Camera-type eye (tissue), 1 donor: ENCODE data around the gene TRAFD1.

DNA sequence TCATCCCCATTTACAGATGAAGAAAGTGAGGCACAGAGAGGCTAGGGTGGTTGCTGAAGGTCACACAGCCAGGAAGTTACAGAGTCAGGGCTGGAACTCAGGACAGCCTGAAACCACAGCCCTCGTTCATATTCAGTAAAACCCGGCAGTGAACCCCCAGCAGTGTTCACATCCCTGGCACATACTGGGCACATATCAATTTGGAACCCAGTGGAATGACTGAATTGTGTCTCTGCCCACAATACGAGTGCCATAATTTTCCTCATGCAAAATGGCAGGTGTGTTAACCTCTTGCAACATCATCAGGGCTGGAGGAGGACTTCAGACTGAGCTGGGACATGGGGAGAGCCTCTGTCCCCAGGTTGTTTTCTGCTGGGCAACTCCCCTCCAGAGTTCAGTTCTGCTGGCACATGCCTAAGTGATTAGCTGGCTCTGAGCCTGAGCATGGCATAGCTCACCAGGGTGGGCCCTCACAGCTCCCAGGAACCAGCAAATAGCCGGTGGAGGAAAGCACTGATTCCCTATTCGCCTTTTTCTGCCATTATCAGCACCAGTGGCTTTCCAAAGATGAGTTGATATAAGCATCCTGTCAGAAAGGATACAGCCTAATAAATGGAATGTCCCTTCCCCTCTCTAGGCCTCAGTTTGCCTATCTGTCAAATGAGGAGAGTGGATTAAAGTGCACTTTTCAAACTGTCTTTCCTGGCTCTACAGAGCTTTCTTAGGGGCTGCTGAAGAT lies 2.2 kb upstream of the PPP1CC start:
- RAMPAGE, long total RNA, result no peak

- RAMPAGE, long total RNA, result no peak
Measured at GRCh38 chr12:110896535-110896986, 23.8 kb downstream of the MYL2 start.

DNA sequence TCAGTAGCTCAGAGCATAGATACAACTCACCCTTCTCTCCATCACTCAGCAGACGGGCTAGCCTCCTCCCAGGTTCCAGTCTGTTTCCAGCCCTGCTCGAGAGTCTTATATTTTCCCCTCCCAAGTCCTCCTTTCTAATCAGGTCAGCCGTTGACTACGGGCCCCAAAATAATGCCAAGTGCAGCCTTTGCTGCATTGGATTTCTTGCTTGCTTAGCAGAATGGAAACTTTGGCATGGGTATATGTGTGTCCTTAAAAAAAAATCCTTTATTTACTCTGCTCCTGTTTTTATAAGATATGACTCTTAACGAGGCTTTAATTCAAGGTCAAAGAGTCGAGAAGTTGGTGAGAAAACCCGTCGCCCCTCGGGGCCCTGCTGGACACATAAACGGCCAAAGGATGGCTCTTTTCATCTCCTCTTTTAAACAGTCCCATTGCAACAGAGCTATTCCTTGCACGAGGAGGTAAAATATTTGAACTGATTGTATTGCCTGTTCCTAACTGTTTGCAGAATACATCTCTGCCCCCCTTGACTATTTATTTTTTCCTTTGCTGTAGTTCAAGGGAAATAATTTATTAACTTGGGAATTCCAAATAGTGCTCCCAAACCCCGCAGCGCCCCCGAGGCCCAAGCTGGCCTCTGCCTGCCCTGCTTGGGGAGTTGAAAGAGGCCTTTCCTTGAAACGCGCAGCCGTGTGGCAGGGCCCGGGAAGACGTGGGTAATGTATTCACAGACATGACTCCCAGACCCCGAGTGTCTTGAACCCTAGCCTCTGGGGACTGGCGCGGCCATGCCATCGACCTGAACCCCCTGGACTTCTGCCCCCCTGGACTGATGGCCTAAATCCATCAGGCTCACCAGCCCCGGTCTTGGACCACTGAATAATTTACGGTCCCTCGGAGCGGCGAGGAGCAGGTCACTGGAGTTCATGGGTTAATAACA lies 42.9 kb downstream of the CUX2 start:
- RAMPAGE, long total RNA, result no peak

GRCh38 chr12:111406276-111406443 lies 437 bp downstream of the SH2B3 start:
- RAMPAGE, long total RNA, result no peak

DNA sequence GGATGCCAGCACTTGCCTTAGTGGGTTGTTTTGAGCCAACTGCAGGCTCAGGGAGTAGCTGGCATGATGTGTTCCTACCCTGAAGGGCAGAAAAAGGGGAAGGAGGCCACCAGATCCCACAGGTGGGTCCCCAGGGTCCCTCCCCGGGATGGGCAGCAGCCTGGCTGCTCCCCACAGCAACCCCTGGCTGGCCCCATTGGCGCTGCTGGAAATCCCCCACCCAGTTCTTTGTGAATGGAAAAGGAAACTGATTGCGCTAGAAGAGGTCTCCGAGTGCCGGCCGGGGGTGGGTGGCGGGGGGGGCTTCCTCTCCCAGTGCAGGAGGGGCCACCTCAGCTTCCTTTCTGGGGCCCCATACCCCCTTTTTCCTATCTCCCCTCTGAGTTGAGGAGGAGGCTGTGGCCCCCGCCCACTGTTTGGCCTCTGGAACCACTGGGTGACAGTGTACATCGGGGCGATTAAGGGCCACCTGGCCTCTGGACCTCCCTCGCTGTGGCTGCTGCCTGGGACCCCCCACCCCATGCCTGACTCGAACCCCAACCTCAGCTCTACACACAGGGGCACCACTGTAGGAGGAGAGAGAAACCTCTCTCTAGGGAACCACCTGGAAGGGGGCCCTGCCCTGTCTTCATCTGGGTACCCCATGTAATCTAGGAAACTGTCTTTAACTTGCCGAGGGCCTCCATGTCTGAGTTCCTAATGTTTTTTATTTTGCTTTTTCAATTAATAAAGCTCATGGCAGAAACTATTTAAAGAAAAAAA lies 25.2 kb downstream of the SH2B3 start:
- RAMPAGE, long total RNA, result no peak

DNA sequence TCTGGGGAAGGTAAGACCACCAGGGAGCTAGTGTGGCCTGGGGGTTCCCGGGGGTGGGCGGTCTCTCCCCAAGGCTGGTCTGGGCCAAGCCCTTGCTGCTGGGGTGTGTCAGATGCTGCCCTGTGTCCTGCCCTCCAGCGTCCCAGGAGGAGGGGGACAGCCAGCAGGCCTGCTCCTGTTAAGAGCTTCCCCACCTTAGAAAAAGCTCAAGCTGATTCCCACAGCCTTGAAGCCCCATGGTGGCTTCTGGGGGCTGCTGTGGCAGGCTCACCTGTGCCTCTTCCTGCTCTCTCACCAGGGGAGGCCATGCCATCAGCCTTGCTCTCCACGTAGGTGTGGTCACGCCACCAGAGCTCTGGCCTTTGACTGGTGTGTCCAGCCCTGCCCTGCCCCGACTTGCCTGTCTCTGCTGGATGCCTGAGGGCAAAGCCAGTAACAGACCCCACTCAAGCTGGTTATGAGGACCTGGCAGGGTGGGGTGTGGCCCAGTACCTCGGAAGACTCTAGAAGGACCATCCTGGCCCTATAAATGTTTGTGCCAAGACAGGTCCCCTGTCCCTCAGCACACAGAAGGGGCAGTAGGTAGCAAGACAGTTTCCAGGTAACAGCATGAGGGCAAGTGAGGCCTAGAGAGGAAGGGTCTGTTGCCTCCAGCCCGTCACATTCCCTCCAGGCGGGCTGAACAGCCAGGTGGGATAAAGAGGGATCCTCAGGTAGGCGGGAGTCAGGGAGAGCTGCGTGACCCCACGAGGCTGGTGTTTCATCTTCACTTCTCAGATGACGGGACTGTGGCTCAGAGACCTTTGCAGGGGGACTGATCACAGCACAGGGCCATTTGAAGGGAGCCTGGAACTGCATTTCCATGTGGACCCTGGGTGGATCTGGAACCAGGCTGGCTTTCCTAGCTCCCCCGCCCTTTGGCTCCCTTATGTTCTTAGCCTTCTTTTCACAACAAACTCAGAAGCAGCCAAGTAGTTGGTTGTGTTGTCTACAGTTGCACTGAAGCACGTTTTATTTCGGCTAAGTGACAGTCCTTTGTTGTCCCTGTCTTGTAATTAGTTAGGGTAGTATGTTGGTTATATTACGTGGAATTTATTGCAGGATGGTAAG lies 37.1 kb downstream of the SH2B3 start:
- RAMPAGE, long total RNA, result no peak

- RAMPAGE, long total RNA, result no peak
Measured at GRCh38 chr12:111554071-111554681, 44.9 kb downstream of the ATXN2 start.

- RAMPAGE, long total RNA, result no peak
Measured at GRCh38 chr12:111643203-111643839, 42.4 kb downstream of the BRAP start.

GRCh38 chr12:111662823-111663255 lies 22.9 kb downstream of the BRAP start:
- RAMPAGE, long total RNA, result no peak

- RAMPAGE, long total RNA, result no peak
Measured at GRCh38 chr12:111851490-111852165, 9.6 kb downstream of the MAPKAPK5 start.

DNA sequence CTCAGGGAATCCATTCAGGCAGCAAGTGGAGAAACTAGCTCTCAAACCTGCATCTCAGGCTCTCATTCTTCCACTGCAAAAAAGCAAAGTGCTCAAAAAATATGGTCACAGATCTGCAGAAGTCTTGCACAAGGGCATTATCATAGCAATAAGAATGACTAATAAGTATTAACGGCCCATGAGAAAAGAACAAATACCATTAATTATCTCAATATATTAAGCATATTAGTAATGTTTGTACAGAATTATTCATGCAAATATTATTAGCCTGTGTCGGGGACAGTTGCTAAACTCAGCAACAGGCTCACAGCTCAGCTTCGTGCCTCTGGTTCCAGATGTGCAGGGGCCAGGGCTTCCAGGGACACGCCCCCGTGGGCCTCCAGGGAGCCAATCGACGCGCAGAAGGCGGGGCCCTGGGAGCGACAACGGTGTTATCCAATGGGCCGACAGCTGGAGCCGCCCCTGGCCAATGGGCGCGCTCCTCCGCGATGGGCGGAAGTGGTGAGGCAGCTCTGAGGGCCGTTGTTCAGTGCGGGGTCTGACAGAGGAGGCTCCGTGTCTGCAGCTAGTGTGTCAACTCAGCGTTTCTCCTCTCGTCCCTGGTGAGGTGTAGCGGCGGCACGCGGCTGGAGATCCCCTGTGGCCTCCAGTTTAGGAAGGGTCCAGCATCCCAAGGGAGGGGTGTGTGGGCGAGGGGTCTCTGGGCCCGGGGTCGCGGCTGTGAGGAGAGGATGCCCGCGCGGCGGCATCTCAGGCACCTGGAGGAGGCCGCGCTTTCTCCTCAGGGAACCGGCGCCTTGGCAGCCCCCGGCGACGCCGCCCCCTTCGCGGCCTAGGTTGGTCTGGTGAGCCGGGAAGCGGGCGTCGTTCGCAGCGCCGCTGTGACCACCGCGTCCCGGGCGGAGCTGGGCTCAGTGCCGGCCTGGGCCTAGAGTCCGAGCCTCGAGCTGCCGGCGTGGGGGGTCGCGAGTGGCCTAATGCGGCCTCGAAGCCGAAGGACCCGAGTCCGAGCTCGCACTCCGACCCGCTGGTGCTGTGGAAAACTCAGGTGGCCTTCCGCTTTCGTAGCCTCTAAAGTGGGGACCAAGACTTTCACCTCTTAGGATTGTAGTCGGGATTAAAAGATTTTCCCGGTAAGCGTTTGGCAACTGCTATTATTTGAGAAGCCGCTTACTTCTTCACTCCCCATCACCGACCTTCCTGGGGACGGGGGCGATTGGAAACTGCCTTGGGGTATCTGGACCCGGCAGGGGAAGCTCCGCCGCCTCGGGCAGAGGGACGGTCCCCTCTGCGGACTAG lies at the start of gene TRAFD1:
TRAFD1 (plus strand) TSS at position 544 of the 1,299 bp plus-strand sequence.
- RAMPAGE, long total RNA, result start-site peak on the plus strand centred at position 525 of the sequence, 21 bp wide, 83 reads

GRCh38 chr12:112408015-112408592 lies 1.3 kb downstream of the RPL6 start:
- RAMPAGE, long total RNA, result no peak

GRCh38 chr12:112672866-112673201 lies 118.7 kb upstream of the RPH3A start:
- RAMPAGE, long total RNA, result no peak

DNA sequence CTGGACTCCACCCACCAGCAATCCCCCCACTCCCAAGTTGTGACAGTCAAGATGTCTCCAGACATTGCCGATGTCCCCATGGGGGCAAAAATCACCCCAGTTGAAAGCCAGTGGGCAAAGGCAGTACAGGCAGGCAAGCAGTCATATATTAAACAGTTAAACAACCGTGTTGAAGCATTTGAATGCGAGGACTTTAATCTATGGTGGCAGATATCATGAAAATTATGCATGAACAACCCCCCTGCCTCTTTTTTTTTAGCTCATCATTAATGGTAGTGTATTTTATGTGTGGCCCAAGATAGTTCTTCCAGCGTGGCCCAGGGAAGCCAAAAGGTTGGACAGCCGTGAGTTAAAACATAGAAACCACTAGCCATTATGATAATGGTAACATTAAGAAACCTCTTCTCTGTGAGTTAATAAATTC lies 1.2 kb downstream of the TPCN1 start:
- RAMPAGE, long total RNA, result no peak

DNA sequence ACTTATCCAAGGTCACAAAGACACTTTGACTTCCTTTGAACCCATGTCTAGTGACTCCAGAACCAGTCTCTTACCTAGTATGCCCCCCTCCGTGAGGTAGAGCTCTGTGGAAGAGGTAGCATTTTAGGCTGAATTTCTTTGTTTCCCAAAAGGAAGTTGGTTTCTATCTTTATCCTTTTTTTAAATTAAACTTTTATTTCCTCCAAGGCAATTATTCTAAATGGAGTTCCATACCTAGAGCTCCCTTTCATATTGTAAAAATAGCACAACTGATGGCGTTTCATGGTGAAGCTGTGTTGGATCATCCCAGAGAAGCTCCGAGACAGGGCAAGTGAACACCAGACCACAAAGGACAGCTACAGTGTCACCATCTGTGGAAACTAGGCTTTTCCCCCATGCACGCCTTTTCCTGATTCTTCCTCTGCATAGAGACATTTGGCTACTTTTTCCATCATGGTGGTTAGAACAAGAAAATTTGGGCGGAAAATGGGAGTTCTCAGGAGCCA lies 12.6 kb downstream of the TPCN1 start:
- RAMPAGE, long total RNA, result no peak

GRCh38 chr12:113416444-113416618 lies 5.8 kb upstream of the SDSL start:
- RAMPAGE, long total RNA, result no peak

DNA sequence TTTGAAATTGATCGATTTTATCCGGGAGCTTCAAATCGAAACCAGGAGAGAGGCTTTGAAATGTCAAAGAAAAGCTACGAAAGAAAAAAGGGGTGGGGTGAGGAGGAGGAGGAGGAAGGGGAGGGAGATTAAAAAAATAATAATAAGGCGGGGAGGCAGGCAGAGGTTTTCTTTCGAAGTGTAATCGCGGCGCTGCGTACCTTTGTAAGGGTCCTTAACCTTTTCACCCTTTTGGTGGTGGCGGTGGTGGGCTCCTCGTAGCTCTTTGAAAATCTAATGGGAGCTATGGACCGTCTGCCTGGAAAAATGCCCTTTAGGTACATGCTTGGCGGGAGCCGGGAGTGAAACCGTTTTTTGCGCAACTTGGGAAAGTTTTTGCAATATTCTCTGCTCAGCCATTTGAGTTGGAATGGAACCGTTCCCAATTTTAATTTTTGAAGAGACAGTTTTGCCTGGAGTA lies 74.3 kb upstream of the TBX5 start:
- RAMPAGE, long total RNA, result no peak

DNA sequence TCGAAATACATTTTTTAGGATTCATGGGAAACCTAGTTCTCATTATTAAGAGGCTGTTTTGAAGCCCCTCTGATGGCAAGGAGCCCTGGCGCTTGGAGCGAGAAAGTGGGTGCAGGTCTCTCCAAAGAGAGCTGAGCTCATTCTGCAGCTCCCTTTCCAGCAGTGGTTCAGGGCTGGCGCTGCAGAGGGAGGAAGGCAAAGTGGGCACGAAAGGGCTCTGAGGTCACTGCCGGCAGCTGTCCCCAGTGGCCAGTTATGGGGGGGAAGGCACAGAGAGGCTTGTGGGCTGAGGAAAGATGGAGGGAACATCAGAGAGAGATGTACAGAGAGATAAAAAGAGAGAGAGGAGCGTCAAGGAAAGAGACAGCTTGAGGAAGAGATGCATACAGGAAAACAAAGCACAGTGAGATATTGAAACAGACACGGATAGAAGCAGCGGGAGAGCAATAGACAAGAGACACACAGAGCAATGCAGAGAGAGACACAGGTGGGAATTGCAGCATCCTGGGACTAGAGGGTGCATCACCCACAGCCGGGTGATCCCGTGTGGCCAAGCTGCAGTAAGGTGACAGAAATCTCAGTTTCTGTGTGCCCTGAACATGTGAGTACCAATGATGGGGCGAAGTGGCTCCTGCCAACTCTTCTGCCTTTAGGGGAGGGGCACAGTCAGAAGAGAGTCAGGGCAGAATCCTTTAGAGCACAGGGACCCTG lies 75.4 kb upstream of the TBX5 start:
- RAMPAGE, long total RNA, result no peak

DNA sequence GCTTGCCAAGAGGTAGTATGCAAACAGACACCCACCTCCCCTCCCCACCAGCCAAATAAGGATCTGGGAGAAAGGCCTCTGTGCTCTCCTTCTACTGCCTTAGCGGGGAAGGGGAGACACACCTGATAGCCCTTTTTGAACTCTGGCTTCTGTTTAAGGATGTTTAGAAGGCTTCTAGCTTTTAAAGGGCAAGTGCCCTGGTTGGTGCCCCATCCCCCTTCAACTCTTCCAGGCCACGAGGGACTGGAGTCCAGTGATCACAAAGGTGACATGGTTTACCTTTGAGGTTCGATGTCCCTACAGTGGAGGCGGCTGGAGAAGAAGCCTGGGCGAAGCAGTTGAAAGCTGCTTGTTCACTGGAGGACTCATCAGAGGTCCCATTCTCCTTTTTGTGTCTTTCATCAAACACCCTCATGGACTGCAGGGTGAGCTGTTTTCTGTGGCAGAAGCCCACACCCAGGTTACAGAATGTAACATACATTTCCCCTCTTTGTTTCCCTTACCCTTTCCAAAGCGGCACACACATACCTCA lies 7.9 kb downstream of the TBX3 start:
- RAMPAGE, long total RNA, result no peak

GRCh38 chr12:114679539-114680199 lies 4.3 kb downstream of the TBX3 start:
- RAMPAGE, long total RNA, result no peak